ENCODE measurements around the gene TMPRSS9.

GRCh38 chr19:2181315-2182135 lies 17.8 kb downstream of the DOT1L start:
- PRO-cap = no peak

DNA sequence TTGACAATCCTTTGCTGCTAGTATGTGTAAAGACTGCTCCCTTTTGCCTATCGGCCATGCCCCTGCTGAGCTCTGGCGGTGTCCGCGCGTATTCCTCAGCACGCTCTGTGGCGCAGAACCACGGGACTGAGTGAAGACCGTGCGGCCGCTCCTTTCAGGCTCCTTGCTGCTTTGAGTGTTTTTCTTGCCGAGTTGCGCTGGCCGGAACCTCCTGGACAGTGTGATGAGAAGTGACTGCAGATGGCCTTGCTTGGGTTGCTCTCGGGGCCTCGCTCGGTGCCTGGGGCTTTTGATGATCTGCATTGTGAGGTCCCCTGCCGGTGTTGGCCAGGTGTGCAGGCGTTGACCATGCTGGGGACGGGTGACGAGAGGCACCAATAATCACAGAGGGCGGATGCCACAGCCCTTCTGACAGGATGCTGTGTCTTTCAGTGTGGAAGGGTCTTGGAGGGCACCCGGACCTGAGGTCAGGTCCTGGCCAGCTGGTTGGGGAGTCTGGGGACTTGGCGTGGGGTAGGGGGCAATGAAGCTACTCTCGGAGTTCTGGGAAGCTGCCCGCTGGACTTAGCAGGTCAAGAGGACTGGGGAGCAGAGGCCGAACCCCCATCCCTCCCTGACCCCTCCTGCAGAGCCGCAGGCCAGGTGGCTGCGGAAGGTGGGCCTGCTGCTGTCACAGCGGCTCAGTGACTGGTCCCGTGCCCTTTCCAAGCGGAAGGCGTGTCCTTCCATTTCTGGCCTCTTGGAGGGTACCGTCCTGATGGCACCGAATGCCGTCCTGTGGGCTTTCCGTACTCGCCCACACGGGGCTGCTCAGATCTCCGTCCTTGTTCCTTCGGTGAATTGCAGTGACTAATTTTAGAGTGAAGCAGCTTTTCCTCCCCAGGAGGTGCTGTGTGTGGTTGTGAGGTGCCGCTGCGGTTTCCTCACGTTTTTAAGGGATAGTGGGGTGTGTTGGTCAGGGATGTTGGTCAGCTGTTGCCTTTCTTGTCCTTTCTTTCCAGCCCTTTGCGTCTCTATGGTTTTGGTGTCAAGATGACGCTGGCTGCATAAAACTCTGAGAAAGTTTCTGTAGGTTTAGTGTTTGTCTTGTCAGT lies 20.6 kb downstream of the DOT1L start:
- PRO-cap = no peak

- PRO-cap = no peak
Observed at GRCh38 chr19:2236966-2237202, 260 bp downstream of the SF3A2 start.

DNA sequence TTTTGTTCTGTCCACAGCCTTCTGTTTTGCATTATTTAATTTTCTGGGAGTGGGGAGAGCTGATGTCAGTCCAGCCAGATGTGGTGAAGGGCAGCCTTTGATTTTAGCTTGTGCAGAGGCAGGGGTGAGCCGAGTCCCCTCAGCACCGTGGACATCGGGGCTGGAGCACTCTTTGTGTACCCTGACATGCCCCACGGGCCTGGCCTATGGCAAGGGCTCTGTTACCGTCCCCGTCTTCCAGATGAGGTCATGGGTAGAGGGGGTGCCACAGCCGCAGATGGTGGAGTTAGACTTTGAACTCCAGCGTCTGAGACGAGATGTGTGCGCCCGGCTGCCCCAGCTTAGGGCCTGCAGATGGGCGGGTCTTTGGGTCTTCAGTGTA lies 5.4 kb upstream of the AMH start:
- PRO-cap = no peak

DNA sequence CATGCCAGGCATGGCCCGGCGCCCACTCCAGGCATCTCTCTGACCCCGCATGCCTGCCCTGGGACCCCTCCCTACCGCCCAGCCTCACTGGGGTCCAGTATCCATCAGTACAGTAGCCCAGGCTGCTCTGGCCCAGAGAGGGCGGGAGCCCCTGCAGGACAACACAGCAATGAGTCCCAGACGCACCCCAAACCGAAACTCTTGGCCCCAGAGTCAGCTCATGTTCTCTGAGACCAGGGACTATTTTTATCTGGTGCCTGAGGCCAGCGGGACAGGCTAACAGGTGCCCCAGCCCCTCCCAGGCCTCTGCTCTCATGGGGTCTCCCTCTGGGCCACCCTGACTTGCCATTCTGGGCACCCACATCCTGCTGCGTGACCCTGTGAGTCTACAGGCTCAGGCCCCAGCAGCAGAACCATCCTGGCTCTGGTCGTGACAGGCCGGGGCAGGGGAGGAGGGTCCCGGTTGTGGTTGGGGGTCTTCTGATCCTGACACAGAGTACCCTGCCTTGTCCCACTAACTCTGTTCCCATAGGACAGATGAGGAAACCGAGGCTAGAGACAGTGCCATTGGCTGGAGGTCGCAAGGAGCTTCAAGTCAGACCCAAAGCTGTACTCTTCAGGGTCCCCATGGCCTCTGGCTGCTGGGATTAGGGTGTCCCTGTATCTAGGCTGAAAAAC lies 600 bp downstream of the JSRP1 start:
- PRO-cap = no peak

DNA sequence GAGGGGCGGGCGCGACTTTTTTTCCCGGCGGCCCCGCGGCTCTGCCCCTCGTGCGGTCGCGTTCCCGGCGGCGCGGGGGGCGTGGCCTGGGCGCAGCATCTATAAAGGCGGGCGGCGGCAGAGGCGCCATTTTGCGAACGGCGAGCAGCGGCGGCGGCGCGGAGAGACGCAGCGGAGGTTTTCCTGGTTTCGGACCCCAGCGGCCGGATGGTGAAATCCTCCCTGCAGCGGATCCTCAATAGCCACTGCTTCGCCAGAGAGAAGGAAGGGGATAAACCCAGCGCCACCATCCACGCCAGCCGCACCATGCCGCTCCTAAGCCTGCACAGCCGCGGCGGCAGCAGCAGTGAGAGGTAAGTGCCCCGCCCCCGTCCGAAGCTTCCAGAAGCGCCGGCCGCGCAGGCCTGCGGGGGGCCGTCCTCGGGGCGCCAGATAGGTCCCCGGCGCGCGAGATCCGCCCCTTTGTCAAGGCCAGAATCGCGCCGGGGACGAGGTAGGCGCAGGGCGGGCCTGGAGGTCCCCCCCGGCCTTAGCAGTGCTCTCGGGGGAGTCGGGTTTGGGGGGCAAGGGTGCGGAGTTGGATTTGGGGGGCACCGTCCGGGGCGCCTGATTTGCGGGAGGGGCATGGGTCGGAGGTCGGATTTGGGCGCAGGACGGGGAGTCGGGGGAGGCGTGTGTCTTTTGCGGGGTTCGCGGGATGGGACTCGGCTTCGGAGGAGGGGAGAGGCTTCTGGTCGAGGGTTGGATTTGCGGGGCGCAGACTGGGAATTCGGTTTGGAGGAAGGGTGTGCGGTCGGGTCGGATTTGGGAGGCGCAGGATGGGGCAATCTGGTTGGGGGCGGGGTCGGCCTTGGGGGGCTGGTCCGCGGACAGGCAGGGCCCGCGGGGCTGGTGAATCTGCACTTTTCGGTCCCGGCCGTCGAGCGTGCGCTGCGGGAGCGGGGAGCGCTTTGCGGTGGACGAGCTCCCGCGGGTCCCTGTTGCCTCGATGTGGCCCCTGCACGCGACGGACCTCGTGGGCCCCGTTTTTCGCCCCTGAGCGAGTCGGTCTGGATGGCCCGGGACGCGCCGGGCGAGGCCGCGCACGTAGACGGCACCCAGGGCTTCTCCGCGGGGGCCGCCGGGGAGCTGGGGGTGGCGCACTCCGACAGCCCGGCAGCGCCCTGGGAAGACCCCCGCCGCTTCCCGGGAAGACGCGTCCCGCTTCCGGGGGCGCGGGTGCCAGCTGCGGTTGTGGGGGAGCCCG lies 12.2 kb downstream of the PEAK3 start:
- PRO-cap = bidirectional peak, plus-strand start at position 135 of the sequence, minus-strand start outside the sequence

DNA sequence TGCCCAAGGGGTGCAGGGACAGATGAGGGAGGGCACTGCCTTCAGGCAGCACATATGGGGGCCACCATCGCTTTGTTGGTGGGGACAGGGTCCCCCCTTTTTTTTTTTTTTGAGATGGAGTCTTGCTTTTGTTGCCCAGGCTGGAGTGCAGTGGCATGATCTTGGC lies 10.0 kb downstream of the PEAK3 start:
- PRO-cap = no peak

GRCh38 chr19:2303506-2303983 lies 4.4 kb downstream of the LINGO3 start:
- PRO-cap = no peak

- PRO-cap = no peak
Observed at GRCh38 chr19:2360074-2360414, at the start of gene TMPRSS9. Gene TMPRSS9 (plus strand): TSS chr19:2360265.

DNA sequence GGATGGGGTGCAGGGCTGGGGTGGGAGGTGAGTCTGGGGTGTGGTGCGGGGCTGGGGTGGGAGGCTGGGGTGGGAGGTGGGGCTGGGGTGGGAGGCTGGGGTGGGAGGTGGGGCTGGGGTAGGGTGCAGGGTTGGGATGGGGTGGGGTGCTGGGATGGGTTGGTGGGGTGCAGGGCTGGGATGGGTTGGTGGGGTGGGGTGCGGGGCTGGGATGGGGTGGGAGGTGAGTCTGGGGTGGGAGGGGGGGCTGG lies 992 bp downstream of the TMPRSS9 start:
- PRO-cap = no peak

- PRO-cap = no peak
Observed at GRCh38 chr19:2438283-2438629, 10.9 kb upstream of the TIMM13 start.

GRCh38 chr19:2462786-2463222 lies 6.0 kb upstream of the LMNB2 start:
- PRO-cap = bidirectional peak, plus-strand start at chr19:2463331, minus-strand start at chr19:2463050

- PRO-cap = bidirectional peak, plus-strand start at chr19:2463331, minus-strand start at chr19:2463050
Observed at GRCh38 chr19:2463223-2463468, 6.4 kb upstream of the LMNB2 start.

DNA sequence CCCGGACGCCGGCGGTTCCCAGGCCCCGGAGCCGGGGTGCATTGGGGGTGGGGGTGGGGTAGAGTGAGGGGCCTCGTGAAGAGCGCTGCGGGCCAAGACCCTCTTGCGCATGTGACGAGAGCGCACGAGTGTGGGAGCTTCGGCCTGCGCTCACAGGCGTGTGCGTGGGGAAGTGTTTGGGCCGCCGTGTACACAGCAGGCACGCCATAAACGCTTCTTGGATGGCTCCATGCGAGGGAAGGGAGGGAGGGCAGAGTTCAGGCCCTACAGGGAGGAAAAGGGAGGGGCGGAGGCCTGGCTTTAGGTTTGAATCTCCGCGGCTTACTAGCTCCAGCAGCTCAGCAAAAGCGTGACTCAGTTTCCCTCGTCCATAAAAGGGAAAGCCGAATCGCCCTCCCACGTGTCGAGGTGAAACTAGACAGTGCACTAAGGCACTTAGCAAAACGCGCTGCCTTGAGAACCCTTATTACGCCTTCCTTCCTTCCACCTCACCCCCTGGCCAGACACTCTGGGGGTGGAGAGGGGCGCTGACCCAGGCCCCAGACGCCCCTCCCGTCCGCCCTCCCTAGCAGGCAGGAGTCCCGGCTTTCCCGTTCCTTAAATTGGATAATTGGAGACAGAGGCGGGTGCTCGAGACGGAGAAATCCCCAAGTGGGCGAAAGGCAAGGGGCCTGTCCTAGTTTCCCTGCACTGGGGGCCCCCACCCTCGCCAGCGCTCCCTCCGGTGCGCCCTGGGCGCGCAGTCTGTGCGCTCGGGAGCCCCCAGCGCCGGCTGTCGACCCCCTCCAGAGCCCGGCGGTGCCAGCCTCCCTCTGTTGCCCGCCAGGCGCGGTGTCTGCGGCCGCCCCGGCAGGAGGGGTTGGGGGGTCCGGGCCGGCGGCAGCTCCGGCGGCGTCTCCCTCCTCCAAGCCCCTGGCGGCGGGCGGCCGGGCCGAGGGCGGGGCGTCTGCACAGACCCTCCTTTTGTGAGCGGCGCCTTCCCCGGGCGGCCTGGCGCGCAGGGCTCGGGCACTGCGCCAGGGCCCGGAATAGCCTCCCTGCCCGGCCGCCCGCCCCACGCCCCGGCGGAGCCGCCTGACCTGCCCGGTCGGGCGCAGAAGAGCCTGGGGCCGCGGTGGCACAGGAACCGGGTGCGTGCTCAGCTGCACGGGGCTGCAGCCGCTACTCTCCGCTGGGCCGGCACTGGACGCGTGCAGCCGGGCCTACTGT lies 12.8 kb downstream of the GADD45B start:
- PRO-cap = no peak

- PRO-cap = no peak
Observed at GRCh38 chr19:2495204-2496260, 19.6 kb downstream of the GADD45B start.

DNA sequence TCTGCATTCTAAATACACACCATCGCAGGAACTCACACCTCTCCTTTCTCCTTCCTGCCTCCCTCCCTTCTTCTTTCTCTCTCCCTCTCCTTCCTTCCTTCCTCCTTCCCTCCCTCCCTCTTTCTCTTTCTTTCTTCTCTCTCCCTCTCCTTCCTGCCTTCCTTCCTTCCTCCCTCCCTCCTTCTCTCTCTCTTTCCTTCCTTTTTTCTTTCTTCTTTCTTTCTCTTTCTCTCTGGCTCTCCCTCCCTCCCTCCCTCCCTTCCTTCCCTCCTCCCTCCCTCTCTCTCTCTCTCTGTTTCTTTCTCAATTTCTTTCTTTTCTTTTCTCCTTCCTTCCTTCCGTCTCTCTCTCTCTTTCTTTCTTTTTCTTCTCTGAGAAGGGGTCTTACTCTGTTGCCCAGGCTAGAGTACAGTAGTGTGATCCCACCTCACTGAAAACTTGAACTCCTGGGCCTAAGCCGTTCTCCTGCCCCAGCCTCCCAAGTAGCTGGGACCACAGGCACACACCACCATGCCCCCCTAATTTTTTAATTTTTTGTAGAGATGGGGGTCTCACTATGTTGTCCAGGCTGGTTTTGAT lies 64.0 kb downstream of the GADD45B start:
- PRO-cap = no peak

- PRO-cap = bidirectional peak, plus-strand start at chr19:2695496, minus-strand start at chr19:2695390
Observed at GRCh38 chr19:2694984-2695594, 7.4 kb downstream of the GNG7 start.

- PRO-cap = no peak
Observed at GRCh38 chr19:2717666-2717865, 3.6 kb downstream of the DIRAS1 start.

- PRO-cap = no peak
Observed at GRCh38 chr19:2971170-2971602, 6.2 kb upstream of the TLE6 start.

- PRO-cap = no peak
Observed at GRCh38 chr19:3046059-3046518, 16.2 kb downstream of the TLE5 start.